Measurements from ENCODE around the genes HBM, HBA2 and CAPN15.

DNA sequence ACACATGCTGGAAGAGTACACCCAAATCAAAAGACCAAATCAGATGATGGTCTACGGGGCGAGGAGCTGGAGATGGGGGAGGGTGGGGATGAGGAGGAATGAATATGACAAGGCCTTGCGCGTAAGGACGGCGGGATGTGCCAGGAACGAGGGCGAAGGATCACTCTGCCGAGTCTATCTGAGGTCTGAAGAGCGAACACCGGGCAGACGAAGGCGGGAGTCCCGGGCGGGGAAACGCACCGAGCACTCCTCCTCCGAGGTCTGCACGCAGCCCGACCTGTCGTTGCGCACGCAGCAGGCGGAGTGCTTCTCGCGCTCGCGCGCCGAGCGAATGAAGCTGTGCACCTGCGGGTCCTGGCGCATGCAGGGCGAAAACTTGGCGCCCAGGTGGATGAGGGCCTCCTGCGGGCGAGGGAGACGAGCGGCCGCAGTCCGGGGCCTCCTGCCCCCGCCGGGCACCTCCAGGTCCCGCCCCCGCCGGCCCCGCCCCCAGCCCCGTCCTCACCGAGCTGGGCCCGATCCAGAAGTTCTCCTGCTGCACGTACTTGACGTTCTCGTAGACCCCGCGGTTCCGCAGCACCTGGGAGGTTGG lies 7.3 kb downstream of the SNRNP25 start:
- PRO-cap = no peak

GRCh38 chr16:75853-76564 lies 2.0 kb upstream of the MPG start:
- PRO-cap = unidirectional peak, plus-strand start at chr16:76420

- PRO-cap = no peak
Measured at GRCh38 chr16:165795-166218, at the start of gene HBM. Gene HBM (plus strand): TSS chr16:165978.

DNA sequence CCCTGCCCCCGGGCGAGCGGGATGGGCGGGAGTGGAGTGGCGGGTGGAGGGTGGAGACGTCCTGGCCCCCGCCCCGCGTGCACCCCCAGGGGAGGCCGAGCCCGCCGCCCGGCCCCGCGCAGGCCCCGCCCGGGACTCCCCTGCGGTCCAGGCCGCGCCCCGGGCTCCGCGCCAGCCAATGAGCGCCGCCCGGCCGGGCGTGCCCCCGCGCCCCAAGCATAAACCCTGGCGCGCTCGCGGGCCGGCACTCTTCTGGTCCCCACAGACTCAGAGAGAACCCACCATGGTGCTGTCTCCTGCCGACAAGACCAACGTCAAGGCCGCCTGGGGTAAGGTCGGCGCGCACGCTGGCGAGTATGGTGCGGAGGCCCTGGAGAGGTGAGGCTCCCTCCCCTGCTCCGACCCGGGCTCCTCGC lies at the start of gene HBA2:
HBA2 (plus strand) TSS at position 247 of the 416 bp plus-strand sequence.
- PRO-cap = no peak

DNA sequence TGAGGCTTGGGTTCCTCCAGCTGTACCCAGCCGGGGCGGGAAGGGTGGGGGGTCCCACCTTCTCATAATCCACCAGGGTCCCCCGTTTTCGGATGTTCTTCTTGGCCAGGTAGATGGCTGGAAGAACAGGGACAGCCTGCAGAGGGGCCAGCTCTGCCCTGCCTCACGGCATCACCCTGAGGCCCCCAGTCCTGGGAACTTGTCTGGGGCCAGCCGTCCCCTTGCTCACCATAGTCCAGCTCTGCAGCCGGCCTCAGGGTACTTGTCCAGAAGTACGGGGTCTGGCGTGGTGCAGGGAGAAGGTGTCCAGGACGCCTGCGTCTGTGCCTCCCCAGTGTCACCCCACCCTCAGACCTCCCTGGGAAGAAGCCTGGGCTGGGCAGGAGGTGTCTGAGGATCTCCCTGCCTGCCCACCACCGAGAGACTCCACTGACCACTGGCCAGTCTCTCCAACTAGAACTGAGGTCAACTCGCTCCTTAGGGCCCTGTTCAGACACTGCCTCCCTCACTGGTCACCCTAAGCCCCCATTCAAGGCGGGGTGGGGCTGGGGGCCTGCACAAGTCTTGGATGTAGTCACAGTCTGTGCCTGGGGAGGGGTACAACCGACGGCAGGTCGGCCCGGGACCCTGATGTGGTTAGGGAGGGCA lies 1.6 kb downstream of the RGS11 start:
- PRO-cap = no peak

DNA sequence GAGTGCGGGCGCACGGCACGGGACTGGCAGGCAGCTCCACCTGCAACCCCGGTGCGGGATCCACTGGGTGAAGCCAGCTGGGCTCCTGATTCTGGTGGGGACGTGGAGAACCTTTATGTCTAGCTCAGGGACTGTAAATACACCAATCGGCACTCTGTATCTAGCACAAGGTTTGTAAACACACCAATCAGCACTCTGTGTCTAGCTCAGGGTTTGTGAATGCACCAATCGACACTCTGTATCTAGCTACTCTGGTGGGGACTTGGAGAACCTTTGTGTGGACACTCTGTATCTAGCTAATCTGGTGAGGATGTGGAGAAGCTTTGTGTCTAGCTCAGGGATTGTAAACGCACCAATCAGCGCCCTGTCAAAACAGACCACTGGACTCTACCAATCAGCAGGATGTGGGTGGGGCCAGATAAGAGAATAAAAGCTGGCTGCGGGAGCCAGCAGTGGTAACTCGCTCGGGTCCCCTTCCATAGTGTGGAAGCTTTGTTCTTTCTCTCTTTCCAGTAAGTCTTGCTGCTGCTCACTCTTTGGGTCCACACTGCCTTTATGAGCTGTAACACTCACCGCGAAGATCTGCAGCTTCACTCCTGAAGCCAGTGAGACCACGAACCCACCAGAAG lies 10.8 kb downstream of the AXIN1 start:
- PRO-cap = no peak

DNA sequence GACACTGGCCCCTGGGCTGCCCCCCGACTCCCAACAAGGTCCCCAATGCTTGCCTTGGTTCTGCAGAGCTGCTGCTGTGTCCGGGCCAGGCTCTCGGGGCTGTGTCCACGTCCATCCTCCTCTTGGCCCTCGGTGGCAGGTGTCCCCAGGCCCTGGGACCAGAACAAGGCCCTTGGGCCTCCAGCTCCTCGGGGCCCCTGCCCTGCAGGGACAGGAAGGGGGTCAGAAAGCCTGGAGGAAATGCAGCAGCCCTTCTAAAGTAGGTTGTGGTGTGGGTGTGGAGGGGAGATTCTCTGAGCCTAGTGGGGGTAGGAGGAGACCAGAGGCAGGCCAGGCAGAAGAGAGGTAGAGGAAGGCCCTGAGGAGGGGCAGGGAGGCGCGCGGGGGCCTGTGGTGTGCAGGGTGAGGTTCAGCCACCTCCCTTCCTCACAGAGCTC lies 2.5 kb upstream of the AXIN1 start:
- PRO-cap = no peak

- PRO-cap = unidirectional peak, plus-strand start at chr16:379467; unidirectional peak, plus-strand start at chr16:379505
Measured at GRCh38 chr16:378910-380070, 2.5 kb downstream of the PGAP6 start.

DNA sequence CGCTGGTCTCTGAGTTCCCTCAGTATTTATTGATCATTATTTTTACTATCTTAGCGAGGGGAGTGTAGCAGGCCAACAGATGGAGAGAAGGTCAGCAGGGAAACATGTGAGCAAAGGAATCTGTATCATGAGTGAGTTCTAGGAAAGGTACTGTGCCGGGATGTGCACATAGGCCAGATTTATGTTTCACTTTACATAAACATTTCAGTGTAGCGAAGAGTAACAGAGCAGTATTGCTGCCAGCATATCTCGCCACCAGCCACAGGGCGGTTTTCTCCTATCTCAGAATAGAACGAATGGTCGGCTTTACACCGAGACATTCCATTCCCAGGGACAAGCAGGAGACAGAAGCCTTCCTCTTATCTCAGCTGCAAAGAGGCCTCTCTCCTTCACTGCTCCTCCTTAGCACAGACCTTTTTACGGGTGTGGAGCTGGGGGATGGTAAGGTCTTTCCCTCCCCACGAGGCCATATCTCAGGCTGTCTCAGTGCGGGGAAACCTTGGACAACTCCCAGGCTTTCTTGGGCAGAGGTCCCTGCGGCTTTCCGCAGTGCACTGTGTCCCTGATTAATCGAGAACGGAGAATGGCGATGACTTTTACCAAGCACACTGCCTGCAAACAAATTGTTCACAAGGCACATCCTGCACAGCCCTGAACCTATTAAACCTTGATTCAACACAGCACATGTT lies 6.3 kb upstream of the PGAP6 start:
- PRO-cap = no peak

- PRO-cap = no peak
Measured at GRCh38 chr16:398619-399277, 1.7 kb downstream of the NME4 start.

DNA sequence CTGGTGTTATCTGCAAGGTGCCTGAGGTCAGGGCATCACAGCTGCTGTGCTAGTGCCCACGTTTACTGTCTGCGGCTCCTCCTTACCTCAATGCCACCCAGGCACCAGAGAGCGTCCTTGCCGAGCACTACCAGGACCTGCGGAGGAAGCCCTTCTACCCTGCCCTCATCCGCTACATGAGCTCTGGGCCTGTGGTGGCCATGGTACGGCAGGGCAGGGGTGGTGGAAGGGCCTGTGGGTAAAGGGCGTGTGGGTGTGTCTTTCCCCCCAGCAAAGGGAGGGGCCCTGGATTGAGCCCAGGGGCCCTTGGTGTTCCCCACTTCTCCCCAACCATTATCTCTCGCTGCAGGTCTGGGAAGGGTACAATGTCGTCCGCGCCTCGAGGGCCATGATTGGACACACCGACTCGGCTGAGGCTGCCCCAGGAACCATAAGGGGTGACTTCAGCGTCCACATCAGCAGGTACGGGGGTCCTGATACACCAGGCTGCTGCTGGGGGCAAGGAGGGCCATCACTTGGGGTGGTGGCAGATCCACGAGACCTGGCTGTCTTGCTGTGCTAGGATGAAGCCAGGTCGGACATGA lies 2.3 kb upstream of the DECR2 start:
- PRO-cap = no peak

GRCh38 chr16:424605-424810 lies 941 bp upstream of the RAB11FIP3 start:
- PRO-cap = unidirectional peak, plus-strand start at chr16:424763

GRCh38 chr16:424811-425240 lies 623 bp upstream of the RAB11FIP3 start:
- PRO-cap = no peak

DNA sequence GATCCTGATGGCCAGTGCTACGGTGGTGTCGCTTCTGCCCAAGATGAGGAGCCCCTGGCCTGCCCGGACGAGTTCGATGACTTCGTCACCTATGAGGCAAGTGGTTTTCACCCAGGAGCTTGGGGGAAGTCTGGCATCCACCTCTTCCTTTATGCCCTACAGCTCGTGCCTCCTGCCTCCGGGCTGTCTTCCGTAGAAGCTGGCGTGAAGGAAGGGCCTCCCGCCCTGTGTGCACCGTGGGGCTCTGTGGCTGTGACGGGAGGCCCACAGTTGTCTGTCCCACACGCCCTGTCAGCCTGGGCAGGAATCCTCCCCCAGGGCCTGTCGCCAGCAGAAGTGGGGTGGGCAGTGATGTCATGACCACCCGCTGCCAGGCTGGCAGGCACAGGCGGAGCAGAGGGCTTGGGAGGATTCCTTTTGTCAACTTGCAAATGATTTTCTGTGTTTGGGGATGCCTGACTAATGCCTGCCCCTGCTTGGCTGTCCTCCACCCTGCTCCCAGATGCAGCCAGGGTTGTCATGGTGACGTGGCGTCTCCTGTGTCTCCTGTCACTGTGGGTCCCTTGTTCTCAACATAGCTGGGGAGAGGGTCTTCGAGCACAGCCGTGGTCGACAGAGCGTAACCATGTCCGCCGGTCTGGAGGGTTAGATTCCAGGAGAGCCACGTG lies 46.0 kb downstream of the RAB11FIP3 start:
- PRO-cap = no peak

- PRO-cap = no peak
Measured at GRCh38 chr16:496431-497328, 30.8 kb upstream of the CAPN15 start.

- PRO-cap = unidirectional peak, minus-strand start at chr16:527233; bidirectional peak, plus-strand start at chr16:527712, minus-strand start at chr16:527396; unidirectional peak, plus-strand start at chr16:527800
Measured at GRCh38 chr16:527004-528083, at the start of gene CAPN15. Gene CAPN15 (plus strand): TSS chr16:527712.

DNA sequence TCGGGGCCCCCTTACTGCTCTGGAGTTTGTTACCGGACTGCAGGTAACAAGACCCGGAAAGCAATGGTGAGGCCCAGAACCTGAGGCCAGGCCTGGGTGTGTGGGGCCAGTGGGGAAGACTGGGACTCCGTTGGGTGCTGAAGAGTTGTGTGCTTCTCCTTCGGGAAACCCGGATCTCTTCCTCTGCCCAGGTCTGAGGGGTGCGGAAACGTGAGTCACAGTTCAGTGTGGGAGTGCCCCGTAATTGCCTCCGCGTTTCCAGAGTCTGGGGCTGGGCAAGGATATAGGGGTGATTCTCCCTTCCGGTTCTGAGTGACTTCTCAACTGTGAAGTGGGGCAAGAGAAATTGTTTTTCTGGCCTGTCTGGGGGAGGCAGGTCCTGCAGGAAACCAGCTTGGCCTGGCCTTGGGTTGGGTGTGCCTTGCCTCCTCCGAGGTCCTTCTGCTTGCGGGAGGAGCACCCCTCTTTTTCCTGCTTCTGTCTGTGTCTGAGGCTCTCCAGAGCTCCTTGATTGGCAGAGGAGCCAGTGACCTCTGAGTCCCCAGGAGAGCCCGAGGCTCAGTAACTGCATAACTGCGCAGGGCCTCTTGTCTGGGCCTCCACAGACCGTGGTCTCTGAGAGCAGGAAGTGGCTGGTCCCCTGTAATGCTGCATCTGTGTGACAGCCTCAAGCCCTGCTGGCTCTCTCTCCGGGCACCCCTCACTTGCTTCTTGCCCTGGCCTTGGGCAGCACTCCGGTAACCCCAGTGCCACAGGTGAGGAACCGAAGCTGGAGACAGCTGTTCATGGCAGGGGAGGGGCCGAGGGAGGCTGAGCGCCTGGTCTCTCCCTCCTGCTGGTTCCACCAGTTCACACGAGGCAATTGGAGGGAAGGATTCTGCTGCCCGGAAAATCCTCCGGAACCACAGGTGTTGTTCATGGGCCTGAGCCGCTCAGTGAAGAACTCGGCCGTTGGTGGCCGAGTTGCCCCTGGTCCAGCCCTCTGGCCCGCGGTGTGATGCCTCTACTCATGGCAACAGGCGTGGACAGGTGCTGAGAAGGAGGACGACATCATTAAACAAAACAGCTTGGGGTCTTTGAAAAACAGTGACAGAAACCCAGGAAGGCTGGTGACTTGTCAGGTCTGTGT lies 1.5 kb downstream of the CAPN15 start:
- PRO-cap = bidirectional peak, plus-strand start at position 292 of the sequence, minus-strand start at position 185 of the sequence

- PRO-cap = no peak
Measured at GRCh38 chr16:537742-538818, 10.6 kb downstream of the CAPN15 start.

DNA sequence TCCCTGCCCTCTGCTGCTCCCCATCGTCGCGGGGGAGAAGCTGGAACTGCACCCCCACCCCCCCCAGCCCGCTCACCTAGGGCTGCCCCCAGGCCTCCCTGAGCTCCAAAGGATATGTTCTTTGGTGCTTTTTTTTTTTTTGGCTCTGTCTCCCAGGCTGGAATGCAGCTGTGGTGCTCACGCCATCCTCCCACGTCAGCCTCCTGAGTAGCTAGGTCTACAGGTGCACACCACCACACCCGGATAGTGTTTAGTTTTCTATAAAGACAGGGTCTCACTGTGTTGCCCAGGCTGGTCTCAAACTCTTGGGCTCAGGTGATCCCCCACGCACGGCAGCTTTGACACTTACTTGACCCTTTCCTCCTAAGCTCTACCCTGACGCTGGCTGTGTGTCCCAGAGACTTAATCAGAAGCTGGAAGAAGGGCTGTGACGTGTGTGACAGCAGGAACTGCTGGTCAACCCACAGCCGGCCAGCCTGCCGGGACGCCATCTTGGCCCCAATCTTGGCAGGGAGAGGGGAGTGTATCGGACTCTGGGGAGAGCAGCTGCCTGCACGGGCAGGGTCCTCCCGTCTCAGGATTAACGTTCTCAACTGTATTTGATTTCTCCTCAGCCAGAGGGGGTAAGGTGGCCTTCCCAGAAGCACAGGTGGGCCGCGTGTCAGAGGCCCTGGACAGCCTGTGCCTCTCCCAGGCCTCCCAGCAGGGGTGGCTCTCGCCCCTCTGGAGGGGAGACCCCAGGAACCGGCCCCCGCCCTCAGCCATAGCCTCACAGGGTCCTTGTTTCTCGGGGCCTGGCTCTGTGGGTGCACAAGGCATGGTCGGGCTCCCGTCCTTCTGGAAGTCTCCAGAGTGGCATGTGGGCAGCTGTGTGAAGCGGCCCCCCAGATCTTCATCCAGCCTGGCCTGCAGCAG lies 11.6 kb downstream of the CAPN15 start:
- PRO-cap = no peak

- PRO-cap = no peak
Measured at GRCh38 chr16:554964-555556, 5.1 kb upstream of the PRR35 start.